AG10803 (cell line): ENCODE data around the gene PLPP7.

DNA sequence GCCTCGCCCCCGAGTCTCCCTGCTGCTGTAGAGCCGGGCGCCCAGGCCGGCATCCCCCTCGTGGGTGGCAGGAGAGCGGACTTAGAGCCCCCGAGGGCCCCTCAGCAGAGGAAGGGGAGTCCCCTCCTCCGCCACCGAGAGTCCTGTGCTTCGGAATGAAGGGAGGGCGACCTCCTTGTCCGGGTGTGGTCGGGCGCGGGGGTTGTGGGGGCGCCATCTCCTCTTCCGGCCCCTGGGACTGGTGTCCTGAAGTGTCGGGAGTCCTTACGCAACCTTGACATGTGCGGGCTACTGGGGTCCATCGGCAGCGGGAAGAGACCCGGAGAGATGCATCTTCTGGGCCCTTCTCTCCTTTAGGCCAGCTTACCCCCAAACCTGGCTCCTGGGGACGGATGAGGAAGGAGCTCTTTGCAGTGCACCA, 11.6 kb upstream of the EXOSC2 start:
- RRBS: 2% methylated on average over 10 of the region's 25 CpGs

DNA sequence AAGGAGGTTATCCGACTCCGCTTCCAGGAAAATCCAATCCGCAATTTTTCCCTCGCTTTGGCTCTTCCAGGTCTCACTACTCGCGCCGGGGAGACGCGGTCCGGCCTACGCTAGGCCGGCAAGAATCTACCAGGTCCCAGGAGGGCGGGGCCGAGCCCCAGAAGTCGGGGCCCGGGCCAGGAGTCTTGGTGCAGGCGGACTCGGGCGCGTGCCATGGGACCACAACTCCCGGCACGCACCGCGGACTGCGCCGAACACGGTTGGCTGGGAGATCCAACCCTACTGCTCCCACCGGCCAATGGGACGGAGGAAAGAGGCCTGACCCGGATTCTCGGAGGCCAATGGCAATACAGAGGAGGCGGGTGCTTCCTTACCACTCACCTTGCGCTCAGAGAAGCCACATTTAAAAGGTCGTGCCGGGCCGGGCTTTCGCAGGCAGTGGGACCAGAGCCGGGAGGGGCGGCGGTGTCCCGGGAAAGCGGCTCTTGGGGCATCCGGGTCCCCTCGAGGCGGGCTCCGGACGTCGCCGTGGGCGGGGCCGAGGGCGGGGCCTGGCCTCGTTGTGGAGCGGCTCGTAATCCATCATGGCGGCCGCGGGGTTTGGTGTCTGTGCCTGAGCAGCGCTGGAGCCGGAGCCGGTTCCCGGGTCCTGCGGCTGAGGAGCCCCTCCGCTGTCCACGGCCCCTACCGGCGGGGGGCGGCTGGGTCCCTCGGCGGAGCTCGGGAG, 19.1 kb downstream of the EXOSC2 start:
- RRBS: 1% methylated on average over 41 of the region's 71 CpGs

DNA sequence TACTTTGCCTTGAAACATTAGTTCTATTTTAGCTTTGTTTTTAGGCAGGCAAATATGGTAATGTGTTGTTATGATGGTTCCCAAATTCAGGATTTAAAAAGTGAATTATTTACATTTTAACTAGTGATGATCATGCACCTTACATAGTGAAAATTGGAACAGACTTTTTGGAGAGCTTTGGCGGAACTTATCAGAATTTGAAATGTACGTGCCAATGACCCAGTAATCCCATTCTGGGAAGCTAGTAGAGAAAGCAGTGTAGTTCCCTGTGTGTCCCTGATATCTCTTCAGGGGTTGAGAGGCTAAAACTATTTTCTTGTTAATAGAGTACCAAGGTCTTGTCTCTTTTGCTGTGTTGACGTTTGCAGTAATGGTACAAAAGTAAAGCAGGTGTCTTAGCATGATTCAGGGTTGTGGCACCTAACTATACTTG, 22.0 kb downstream of the EXOSC2 start:
- RRBS: no CpG with 5 or more reads among the region's 3 CpGs

GRCh38 chr9:130774631-130775210, 60.3 kb upstream of the ABL1 start:
- RRBS: no CpG with 5 or more reads among the region's 3 CpGs

DNA sequence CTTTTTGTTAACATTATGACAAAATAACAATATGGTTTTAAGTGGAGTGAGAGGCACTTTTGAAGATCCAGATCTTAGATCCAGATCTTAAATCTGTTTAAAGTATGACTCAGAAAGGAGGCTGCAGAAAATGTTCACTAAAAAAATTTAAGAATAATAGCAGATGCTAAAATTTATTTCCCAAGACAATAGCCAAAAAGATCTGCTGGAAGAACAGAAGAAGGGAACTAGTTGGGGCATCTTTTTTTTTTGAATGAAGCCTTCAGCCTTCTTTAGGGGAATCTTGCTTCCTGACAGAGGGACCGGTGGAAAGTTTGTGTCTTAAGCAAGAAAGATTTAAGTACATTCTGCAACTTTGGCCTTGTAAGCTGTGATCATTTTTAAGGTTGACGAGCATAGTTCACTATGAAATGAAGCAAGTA, 12.1 kb downstream of the ABL1 start:
- RRBS: no CpG with 5 or more reads among the region's 2 CpGs

DNA sequence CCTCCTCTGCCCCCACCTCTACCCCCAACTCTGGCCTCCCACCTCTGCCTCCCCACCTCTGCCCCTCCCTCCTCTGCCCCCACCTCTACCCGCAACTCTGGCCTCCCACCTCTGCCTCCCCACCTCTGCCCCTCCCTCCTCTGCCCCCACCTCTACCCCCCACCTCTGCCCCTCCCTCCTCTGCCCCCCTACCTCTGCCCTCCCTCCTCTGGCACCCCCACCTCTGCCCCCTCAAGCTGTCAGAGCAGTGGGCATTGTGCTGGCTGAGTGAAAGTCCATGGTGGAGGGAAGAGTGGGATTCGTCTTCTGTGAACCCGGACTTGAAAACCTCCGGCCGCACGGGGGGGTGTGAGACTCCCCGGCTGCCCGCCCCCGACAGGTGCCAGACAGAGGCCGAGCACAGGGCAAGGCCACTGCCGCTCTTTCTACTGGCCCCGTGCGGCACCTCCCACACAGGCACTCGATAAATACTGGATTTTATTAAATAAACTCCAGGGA, 2.4 kb upstream of the QRFP start:
- RRBS: no CpG with 5 or more reads among the region's 14 CpGs

DNA sequence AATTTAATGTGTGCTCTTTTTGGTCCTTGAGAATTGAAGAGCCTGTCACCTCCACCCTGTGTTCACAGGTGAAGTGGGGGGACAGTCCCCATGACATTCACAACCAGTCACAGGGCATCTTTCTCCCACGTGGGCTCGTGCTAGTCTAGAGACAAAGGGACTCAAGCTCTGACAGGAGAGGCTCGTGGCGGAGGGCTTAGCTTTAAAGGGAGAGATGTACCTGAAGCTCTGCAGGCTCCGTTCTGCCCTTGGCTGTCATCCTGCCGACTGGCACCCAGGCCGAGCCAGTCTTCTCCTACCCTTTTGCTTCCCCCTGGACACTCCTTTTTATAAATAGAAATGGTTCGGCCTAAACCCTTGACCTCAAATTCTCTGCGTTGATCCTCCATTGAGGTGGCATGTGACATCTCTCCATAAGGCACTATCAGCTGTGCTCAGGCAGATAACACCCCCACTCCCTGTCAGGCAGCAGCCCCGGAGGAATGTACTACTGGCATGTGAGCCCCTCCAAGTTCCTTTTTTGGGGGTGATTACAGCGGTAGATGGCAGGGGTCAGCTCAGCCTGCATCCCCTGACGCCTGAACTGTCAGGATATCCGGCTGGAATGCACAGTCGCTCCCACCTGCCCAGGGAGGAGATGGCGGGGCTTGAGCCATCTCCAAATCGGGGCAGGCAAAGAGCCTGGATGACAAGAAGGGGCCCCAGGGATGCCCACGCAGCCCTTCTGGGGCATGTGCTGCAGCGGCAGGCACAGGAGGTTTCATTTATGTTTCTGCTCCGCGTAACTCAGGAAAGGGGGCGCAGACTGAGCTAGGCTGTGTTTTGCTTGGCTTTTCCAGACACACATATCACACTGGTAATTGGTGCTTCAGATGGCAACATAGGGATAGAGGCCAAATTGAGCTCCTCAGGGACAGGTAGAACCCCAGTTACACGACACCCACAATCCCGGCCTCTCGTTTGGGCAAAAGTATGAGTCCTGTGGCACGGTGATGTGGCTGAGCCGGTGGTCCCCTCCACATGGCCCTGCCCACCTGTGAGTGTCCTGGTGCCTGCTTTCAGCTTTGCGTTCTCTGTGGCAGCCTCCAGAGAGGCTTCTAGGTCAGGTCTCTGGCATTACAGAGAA, 40.8 kb downstream of the FAM78A start:
- RRBS: 85% methylated on average over 6 of the region's 27 CpGs

- RRBS: no CpG with 5 or more reads among the region's 23 CpGs
These were observed 37.1 kb downstream of the FAM78A start for GRCh38 chr9:131238985-131239876.

GRCh38 chr9:131281164-131281601, 4.9 kb upstream of the FAM78A start:
- RRBS: no CpG with 5 or more reads among the region's 7 CpGs

GRCh38 chr9:131288799-131290029, at the start of gene PLPP7:
Gene PLPP7, plus strand, starts transcription at chr9:131289723.
- RRBS: 14% methylated on average over 11 of the region's 45 CpGs

DNA sequence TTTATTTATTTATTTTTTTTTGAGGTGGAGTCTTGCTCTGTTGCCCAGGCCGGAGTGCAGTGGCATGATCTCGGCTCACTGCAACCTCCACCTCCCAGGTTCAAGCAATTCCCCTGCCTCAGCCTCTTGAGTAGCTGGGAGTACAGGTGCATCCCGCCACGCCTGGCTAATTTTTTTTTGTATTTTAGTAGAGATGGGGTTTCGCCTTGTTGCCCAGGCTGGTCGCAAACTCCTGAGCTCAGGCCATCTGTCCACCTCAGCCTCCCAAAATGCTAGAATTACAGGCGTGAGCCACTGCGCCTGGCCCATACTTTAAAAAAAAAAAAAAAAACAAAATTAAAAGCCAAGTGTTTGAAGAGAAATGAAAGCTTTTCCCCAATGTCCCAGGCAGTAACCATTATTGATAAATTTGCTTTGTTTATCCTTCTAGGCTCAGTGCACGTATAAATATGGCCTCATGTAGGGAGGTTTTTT, 9.5 kb downstream of the PRRC2B start:
- RRBS: no CpG with 5 or more reads among the region's 9 CpGs

DNA sequence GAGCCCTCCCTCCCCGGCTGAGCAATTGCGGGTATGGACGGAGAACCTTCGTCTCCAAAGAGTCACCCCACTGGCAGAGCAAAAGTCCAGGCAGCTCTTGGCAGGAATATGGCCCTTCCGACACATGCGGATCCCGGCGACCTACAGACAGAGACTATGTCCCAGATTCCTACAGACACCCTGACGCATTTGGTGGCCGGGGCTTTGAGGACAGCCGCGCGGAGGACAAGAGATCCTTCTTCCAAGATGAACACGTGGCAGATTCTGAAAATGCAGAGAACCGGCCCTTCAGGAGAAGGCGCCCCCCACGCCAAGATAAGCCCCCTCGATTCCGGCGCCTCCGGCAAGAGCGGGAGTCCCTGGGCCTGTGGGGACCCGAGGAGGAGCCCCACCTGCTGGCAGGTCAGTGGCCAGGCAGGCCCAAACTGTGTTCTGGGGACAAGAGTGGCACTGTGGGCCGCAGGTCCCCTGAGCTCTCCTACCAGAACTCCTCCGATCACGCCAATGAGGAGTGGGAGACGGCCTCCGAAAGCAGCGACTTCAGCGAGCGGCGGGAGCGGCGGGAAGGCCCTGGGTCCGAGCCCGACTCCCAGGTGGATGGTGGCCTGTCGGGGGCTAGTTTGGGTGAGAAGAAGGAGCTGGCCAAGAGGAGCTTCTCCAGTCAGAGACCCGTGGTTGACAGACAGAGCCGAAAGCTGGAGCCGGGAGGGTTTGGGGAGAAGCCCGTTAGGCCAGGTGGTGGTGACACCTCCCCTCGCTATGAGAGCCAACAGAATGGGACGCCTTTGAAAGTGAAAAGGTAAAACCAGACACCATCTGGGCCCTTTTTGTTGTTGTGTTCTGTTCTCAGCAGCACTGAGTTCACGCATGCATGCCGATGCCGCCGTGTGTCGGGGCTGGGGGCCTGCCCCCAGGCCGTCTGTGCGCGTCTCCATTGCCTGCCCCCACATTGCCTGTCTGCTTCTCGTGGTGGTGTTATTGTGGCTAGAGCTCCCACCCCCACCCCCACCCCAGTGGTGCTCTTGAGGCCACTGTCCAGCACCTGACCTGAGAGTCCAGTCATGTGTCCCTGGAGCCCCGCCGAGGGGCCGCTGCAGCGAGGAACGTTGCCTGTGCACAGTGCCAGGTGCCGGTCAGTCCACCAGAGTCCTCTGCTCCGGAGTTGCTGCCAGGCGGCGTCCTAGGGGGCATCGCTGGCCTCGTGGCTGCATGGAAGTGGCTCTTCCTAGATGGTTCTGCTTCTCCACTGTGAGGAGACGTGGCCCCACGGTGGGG, 26.5 kb upstream of the POMT1 start:
- RRBS: 77% methylated on average over 15 of the region's 65 CpGs

DNA sequence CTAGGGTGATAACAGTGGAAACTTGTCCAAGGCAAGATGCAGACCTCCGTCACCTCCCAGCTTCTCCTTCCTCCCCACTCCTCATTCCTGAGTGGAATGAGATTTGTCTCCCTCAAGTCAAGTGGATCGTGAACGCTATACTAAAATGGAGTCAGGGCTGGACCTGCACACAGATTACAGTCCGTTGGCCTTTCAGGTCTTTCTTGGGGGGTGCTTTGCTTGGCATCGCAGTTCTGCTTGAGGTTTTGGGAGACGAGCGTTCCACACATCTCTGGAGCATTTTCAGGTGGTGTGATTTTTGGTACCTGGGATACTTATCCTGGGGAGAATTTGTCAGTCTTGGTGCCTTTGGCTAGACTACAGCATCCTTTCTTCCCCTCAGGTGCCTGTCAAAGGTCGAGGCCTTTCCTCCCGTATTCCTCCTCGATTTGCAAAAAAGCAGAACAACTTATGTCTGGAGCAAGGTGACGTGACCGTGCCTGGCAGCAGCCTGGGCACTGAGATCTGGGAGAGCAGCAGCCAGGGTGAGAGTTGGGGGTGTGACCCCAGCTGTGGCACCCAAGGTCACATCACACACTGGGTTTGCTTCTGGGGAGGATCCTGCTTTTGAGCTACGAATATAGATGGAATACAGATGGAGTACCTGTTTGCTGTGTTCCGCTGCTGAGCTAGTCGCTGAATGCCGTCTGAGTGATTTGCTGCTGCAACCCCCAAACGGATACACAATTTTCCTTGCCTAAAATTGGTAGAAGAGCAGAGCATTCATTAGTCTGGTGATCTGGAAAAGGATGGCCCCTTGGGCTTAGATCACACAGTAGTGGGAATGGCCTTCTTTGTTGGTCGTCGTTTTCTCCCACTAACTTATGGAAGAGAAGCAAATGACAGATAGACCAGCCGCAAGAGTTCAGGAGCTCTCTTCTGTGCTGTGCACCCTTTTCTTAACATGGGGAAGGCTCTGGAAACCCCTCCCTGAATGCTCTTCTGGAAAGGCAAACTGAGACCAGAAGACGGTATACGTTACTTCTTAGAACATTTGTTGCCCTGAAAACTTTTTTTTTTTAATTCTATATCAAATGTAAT, 23.5 kb upstream of the POMT1 start:
- RRBS: no CpG with 5 or more reads among the region's 22 CpGs

- RRBS: no CpG with 5 or more reads among the region's 8 CpGs
These were observed 19.4 kb upstream of the POMT1 start for GRCh38 chr9:131483221-131483860.

GRCh38 chr9:131498745-131499483, 3.8 kb upstream of the POMT1 start:
- RRBS: no CpG with 5 or more reads among the region's 11 CpGs

- RRBS: no CpG with 5 or more reads among the region's 14 CpGs
These were observed 2.3 kb upstream of the POMT1 start for GRCh38 chr9:131500343-131500846.

- RRBS: no CpG with 5 or more reads among the region's 7 CpGs
These were observed 8.5 kb downstream of the PRRT1B start for GRCh38 chr9:131553752-131554258.

GRCh38 chr9:131606808-131607669, 61.7 kb downstream of the PRRT1B start:
- RRBS: no CpG with 5 or more reads among the region's 17 CpGs

- RRBS: no CpG with 5 or more reads among the region's 9 CpGs
These were observed 94.8 kb downstream of the RAPGEF1 start for GRCh38 chr9:131644875-131645701.

DNA sequence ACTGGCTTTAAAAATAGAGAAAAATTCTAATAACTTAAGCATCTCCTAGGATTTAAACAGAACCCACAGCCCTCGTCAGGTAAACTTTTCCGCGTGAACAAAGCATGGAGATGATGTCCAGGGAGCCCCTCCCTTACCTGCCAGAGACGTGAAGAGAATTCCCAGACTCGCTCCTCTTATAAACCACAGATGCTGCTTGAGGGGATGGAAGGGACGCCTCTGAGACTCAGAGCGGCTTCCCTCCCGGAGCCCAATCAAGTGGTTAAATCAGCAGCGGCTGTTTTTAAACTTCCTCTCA, 71.9 kb downstream of the RAPGEF1 start:
- RRBS: no CpG with 5 or more reads among the region's 9 CpGs